Smooth muscle cell (in vitro differentiated cells): ENCODE results near the genes ACTN2 and CHRM3.

DNA sequence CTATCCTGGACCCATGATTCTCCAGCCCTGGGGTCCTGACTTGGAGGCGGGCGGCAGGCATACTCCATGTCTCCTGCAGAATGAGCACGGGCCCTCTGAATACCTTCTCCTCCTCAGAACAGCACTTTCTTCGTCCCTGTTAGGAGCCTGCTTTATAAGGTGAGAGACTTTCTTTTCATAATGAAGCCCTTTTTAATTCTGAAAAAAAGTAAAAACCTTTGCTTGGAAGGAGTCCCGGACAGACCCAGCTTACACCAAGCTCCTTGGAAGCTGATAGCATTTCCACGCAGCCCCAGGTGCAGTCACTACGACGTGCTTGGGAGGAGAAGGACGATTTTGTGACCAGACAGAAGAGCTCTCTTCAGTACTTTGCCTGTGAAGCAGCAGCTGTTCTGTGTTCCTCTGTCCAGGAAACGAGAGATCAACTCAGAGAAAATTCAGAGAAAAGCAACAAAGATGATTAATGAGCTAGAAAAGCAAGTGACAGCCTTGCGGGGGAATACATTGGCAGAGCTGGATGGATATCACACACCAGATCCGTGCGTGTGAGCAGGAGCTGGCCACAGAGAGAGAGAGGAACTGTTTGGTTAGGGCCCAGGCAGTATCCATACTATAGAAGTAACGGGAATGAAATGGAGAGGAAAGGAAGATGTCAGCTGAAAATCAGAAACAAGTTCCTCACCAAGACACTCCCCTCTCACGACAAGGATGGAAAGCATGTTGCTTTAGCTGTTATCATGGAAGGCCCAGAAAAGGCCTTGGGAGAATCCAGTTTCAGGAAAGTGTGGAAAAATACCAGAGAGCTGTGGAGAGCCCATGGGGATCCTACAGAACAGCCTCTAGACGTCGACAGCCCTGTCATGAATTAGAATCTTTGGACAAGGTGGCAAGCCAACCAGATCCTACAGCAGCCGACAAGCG, 106.3 kb downstream of the TOMM20 start:
- RAMPAGE, long total RNA = no peak

GRCh38 chr1:235069407-235070768, 58.7 kb downstream of the TOMM20 start:
- RAMPAGE, long total RNA = no peak

DNA sequence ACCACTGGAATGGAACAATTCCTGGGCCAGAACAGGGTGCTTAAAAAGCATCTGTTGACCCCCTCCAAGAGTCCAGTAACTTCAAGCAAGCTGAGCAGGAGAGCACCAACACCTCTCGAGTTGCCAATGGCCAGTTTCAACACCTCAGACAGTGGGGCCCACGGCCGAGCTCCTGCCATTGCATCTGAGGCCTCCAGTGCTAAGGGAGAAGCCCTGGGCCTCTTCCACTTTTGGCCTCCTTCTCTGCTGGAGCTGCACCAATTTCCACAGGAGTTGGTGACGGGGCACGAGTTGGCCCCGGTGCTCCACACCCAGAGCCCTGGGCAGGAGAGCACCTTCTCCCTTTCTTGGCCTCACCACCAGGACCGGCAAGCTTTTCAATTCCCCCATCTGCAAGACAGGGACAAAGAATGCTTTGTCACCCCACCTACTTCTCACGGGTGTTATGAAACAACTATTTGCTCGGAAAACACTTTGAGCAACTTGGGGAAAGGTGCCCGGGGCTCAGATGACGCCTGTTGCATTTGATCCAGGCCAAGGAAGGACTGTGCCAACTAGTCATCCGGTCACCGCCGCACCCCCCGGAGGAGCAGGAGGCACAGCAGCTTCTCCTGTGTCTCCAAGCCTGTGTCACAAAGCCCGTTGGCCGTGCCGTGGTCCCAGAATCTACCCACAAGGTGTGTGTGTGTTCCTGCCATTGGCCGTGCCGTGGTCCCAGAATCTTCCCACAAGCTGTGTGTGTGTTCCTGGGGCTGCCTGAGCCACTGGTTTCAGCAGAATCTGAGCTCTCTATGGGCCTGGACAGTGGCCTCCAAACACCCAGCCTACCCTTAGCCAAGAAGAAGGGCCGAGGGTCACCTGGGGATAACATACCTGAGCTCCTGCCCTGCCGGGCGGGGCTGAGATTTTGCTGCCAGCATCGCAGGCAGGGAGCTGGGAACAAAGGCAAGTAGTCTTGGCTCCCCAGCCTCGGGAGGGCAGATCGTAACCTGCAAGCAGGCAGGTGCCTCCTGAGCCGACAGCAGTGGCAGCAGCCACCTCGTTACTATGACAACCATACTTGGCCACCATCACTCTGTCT, 55.1 kb downstream of the TOMM20 start:
- RAMPAGE, long total RNA = no peak

DNA sequence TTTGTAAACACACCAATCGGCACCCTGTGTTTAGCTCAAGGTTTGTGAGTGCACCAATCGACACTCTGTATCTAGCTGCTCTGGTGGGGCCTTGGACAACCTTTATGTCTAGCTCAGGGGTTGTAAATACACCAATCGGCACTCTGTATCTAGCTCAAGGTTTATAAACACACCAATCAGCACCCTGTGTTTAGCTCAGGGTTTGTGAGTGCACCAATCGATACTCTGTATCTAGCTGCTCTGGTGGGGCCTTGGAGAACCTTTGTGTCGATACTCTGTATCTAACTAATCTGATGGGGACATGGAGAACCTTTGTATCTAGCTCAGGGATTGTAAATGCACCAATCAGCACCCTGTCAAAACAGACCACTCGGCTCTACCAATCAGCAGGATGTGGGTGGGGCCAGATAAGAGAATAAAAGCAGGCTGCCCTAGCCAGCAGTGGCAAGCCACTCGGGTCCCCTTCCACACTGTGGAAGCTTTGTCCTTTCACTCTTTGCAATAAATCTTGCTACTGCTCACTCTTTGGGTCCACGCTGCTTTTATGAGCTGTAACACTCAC, 12.6 kb upstream of the TOMM20 start:
- RAMPAGE, long total RNA = no peak

DNA sequence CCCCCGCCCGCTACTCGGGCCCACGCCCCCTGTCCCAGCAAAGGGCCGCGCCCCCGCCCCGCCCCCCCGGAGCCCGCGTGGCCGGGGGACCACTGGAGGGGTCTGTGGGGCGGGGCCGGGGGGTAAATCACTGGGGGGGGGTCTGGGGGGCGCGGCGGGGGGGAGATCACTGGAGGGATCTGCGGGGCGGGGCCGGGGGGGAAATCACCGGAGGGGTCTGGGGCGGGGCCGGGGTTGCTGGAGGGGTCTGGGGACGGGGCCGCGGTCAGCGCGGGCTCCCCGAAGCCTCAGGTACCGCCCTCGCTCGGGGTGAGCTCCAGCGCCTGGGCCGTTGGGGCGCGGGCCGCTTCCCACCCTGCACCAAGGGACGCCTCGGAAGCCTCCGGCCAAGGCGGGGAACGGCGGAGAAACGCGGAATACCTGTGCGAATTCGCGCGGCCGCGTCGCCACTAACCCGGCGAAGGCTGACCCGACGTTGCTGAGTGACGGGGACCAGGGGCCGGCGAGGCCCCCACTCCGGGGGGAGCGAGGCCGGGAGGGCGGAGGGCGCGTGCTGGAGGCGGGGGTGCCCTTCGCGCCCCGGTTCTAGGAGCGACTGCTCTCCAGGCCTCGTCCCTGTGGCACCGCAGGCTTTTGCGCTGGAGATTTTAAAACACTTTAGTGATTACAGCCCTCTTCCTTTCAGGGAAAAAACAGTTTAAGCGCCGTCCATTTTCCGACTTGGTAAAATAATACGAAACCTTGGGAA, 719 bp upstream of the GNG4 start:
- RAMPAGE, long total RNA = no peak

DNA sequence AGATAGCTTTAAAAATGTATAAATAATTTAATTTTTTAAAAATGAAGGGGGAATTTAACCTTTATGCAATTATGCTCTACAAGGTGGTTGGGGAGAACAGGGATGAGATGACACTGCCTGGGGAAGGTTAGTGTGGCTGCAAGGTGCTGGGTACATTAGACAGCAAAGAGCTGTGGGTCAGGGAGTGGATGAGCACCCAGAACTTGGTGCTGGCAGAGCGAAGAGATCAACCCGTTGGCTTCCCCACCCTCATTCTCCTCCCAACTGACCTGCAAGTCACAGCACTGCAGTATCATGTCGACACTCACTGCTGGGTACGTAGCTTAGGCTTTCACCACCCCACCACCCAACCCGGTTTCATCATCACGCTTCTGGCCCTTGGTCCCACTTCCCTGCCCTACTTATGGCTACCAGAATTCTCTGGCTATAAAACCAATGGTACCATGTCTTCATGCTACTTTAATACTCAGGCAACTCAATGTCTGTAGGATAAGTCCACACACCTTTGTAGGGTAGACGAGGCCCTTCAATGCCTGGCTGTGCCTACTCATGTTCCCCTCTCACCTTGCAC, 73.6 kb upstream of the LYST start:
- RAMPAGE, long total RNA = no peak

DNA sequence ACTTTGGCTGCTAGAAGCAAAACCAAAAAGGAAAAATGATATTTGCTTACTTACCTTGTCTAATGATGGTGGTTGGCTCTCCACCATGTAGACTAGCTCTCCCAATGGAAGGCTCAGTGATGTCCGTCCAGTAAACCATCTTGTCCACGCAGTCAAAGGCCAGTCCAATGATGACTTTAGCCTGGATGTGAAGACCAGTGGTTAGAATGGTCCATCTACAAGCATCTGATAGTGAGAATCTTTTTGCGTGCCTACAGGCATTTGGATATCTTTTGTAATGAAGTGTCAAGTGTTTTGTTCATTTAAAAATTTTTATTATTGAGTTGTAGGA, 79.6 kb downstream of the NID1 start:
- RAMPAGE, long total RNA = no peak

DNA sequence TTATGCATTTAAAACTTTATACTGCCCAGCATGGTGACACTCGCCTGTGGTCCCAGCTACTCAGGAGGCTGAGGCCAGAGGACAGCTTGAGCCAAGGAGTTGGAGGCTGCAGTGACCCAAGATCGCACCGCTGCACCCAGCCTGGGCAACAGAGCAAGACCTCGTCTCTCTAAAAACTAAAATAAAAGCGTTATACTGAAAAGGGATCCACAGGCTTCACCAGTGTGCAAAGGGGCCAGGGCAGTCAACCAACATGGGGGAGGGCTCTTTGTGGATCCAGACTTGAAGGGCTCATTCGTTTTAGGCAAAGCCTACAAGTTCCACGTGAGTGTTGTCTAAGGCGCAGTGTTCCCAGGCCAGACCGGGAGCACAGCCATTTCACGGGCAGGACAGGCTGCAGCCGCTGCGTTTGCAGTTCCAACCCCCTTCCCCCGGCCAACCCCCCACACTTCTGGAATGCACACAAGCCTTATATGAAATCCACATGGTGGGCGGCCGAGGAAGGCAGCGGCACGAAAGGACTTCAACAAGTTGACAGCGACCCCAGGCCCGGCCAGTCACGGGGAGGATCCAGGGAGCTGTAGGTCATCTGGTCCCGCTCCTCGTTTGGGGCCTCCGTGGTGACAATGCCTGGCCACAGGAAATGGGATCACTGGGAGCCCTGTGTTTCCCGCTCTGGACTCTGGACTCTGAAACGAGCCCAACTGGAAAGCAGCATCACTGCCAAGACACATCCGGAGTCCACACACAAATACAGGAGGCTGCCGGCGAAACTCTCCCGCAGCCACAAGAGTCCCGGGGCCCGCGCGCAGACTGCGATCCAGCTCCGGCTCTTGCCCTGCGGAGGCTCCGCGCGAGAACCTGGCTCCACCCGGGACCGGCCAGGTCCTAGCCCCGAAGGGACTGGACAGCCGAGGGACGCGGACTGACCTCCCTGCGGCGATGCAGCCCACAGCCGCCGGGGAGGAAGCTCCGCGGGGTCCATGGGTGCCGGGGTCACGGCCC, 970 bp downstream of the NID1 start:
- RAMPAGE, long total RNA = no peak

GRCh38 chr1:236395771-236396266, 1.7 kb downstream of the EDARADD start:
- RAMPAGE, long total RNA = no peak

GRCh38 chr1:236416305-236416740, 22.2 kb downstream of the EDARADD start:
- RAMPAGE, long total RNA = no peak

GRCh38 chr1:236502919-236503671, 20.7 kb upstream of the LGALS8 start:
- RAMPAGE, long total RNA = no peak

- RAMPAGE, long total RNA = no peak
Observed at GRCh38 chr1:236686012-236687153, at the start of gene ACTN2. TSS of gene ACTN2 (plus strand) at chr1:236686499.

DNA sequence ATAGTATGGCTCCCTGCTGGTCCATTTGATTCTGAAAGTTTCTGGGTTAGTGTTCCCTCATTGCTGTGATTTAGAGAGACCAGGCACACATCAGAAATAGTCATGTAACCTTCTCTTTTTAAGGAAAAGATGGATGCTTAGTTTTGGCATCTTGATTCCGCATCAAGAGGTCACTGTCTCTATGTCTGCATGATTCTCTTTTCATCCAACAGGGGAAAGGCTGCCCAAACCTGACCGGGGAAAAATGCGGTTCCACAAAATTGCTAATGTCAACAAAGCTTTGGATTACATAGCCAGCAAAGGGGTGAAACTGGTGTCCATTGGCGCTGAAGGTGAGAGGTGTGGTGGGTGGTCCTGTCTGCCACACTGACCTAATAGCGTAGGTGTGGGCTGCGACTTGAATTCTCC, 32.4 kb downstream of the ACTN2 start:
- RAMPAGE, long total RNA = no peak

- RAMPAGE, long total RNA = no peak
Observed at GRCh38 chr1:237716783-237717365, 173.8 kb downstream of the ZP4 start.

GRCh38 chr1:237838357-237839117, 52.2 kb downstream of the ZP4 start:
- RAMPAGE, long total RNA = no peak

DNA sequence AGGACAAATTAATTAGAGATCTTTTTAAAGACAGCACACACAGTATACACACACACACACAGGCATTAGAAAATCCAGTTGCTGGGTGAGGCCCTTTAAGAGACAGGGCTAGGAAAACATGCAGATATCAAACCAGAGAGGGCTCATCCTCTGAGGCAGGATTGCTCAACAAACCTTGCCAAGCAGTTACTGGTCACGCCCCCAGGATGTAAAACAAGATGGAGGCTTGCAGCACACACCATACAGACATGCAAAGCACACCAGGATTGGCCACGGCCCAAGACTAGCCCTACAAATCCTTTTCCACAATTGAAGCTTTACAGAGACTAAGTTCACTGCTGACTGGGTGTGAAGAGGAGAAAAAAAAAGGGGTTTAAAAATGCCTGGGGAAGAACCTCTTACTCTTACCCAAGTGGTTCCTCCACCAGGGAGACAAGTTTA, 594.3 kb upstream of the ZP4 start:
- RAMPAGE, long total RNA = no peak

GRCh38 chr1:238647746-238648585, 738.4 kb upstream of the CHRM3 start:
- RAMPAGE, long total RNA = no peak

DNA sequence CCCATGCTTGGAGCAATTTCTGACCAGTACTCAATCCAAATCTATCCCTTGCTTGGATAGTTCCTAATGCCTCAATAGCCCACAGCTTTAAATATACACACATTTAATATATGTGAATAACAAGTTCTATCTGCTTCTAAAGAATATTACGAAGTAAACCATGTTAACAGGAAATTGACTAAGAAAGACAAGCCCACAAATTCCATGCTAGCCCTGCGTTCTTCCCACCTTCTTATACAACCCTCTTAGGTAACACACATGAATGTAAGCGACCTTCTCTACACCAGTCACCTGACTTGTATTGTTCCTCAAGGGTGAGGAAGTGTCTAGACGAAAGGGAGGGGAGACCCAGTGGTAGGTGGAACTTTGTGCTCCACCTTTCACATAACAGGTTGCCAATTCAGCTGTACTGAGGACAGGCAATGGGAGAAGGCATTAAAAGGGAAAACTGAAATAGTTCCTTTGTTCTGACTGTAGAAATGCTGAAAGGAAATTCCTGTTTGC, 18.1 kb upstream of the CHRM3 start:
- RAMPAGE, long total RNA = no peak

DNA sequence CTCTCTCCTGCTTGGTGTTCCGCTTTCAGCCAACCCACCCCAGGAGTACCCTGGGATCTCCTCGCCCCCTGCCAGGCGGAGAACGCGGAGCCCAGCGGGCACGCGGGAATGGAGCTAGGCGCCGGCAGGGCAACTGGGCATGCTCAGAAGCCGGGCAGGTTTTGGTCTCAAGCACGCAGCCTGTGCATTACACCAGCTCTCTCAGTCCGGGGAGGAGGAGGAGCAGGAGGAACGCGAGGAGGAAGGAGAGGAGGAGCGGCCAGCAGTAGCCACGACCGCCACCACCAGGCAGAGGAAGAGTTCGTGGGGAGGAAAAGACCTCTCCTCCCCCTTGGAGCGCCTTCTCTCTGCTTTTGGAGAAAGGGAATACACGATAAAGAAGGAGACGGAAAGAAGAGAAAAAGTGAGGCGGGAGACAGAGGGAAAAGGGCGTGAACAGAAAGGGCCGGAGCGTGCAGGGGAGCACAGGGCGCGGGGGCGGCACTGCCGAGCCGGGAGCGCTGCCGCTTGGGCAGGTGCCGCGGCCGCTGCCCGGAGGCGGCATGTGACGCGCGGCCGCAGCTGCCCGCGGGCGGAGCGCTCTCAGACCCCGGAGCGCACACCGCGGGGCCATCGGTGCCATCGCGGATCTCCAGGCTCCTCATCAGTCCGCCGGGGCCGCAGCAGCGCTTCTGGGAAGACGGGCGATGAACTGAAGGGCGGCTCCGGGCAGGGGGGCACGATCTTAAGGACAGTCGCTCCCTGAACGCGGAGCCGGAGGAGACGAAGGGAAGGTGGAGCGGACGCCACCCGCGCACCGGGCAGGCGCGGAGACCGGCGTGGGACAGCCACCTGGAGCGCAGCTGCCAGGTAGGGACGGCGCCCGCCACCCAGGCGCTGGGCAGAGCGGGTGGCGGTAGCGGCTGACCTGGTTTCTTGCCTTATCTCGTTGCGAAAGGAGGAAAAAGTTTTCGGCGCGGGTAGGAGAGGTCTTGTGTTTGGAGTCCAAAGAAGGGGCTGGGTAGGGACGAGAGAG, at the start of gene CHRM3:
Gene CHRM3, plus strand, starts transcription at position 190 of the 1,015 bp plus-strand sequence.
- RAMPAGE, long total RNA = start-site peak on the plus strand centred at position 224 of the sequence, 78 bp wide, 98 and 35 reads in 2 replicates; start-site peak on the plus strand centred at position 703 of the sequence, 353 bp wide, 24 and 13 reads in 2 replicates

DNA sequence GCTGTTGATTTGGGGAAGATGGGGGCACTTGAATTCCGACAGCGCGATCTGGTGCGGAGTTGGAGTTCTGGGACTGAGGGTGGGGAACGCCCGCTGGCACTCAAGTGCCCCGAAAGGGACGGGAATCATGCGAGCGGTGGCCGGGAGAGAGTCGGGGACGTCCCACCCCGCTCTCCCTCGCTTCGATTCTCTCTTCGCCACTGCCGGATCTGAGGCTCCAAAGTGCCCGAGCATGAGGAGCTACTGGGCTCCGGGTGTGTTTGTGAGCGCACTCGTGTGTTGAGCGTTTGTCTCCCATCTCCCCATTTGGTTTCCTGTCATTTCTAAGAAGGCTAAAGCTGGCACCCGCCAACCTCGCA, 1.0 kb downstream of the CHRM3 start:
- RAMPAGE, long total RNA = no peak